Metanephros (tissue), 2 donors: ENCODE data around the genes MRPS5 and GPAT2.

- RAMPAGE, long total RNA: no peak
Measured at GRCh38 chr2:88668686-88669409, 22.6 kb upstream of the RPIA start.

GRCh38 chr2:88749688-88750823 is 58.6 kb downstream of the RPIA start:
- RAMPAGE, long total RNA: no peak

DNA sequence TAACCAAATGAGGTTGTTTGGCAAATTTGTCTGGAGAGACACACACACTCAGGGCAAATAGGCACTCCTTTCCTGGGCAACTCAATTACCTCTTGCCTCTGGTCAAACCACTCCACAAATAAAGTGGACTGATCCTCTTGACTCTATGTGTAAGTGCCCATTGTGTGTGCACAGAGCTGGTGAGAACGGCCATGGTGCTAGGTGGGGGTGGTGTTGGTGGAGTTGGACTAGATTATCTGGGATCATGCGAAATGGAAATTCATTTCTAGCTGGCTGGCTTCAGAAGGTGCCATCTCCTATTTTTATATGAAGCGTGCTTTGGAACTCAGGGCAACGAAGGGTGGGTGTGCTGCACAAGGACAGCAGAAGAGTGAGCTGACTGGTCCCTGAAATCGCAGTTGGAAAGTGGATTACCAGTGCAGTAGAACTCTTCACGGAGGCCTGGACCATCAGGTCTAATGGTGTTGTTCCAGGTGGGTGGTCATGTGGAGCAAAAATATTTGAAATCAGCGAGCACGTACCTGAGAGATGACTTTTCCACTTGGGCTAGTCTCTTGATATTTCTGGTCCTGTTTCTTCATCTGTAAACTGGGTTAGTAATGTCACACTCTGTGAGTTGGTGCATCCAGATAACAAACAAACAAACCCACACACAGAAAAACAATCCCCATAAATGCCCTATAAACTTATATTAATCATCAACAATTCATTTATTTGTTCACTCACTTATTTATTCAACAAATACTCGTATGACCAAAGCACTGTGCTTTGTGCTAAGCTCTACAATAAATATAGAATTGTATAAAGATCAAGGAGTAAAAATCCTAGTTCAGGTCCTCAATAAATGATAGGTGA is 150.0 kb downstream of the RPIA start:
- RAMPAGE, long total RNA: no peak

DNA sequence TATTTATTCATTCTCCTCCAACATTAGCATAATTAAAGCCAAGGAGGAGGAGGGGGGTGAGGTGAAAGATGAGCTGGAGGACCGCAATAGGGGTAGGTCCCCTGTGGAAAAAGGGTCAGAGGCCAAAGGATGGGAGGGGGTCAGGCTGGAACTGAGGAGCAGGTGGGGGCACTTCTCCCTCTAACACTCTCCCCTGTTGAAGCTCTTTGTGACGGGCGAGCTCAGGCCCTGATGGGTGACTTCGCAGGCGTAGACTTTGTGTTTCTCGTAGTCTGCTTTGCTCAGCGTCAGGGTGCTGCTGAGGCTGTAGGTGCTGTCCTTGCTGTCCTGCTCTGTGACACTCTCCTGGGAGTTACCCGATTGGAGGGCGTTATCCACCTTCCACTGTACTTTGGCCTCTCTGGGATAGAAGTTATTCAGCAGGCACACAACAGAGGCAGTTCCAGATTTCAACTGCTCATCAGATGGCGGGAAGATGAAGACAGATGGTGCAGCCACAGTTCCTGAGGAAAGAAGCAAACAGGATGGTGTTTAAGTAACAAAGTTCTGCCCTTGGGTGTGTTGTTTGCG is 165.8 kb downstream of the RPIA start:
- RAMPAGE, long total RNA: no peak

DNA sequence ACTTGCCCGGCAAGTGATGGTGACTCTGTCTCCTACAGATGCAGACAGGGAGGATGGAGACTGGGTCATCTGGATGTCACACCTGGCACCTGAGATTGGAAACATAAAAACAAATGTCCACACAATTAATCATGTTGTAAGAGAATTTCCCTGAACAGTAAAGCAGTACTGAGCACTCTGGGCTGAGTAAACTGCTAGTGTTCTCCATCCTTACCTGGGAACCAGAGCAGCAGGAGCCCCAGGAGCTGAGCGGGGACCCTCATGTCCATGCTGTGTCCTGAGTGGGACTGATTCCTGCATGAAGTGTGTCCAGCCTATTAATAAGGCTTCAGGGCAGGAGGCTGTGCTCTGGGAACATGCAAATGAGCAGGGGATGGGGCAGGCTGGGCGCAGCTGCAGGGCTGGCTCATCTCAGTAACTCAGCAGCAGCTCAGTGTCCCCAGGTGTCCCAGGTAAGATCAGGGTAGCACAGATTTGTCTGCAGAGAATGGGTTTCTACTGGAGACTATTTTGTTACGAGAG is 426.1 kb downstream of the RPIA start:
- RAMPAGE, long total RNA: no peak

- RAMPAGE, long total RNA: no peak
Measured at GRCh38 chr2:89585236-89586120, 894.0 kb downstream of the RPIA start.

- RAMPAGE, long total RNA: no peak
Measured at GRCh38 chr2:89838335-89838932, 1147.0 kb downstream of the RPIA start.

DNA sequence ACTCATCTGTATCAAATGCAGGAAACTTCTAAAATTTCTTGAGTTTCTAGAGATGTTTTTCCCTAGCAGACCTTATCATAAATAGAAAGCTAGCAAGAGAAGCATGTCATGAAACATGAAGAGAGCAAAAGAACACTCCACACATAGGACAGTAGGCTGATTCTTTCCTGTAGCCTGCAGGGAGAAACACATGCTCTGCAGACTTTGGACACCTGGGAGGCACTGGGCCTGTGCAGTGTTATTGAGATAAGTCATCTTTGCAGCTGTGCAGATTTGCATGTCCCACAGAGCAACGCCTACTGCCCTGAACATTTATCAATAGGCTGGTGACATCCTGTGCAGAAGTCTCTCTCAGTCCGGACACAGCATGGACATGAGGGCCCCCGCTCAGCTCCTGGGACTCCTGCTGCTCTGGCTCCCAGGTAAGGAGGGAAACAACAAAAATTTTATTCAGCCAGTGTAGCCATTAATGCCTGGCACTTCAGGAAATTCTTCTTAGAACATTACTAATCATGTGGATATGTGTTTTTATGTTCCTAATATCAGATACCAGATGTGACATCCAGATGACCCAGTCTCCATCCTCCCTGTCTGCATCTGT is 1277.1 kb downstream of the RPIA start:
- RAMPAGE, long total RNA: no peak

- RAMPAGE, long total RNA: start-site peak on the minus strand at chr2:91659923-91659991, 231 and 263 reads in 2 replicates
Measured at GRCh38 chr2:91659615-91660429, 2927.3 kb upstream of the AQP7B start.

DNA sequence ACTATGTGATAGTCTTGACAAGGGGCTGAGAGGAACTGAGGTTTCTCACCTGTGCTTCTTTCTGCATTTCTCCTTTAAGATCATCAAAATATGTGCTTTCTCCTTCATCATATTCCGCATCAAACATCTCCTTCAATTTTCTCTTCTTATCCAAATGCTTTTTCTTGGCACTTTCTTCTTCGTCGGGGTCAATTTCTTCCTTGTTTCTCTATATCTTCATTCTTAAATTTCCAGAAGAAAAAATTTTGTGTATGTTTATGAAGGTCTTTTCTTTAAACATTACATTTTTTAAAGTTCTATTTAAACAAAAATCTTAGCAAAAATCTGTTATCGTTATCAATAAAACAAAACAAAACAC is 384.8 kb upstream of the AQP7B start:
- RAMPAGE, long total RNA: no peak

GRCh38 chr2:94208151-94208712 is 378.9 kb upstream of the AQP7B start:
- RAMPAGE, long total RNA: no peak

- RAMPAGE, long total RNA: no peak
Measured at GRCh38 chr2:95007728-95008237, 17.7 kb upstream of the MAL start.

GRCh38 chr2:95075389-95075955 is 46.1 kb downstream of the MRPS5 start:
- RAMPAGE, long total RNA: no peak

DNA sequence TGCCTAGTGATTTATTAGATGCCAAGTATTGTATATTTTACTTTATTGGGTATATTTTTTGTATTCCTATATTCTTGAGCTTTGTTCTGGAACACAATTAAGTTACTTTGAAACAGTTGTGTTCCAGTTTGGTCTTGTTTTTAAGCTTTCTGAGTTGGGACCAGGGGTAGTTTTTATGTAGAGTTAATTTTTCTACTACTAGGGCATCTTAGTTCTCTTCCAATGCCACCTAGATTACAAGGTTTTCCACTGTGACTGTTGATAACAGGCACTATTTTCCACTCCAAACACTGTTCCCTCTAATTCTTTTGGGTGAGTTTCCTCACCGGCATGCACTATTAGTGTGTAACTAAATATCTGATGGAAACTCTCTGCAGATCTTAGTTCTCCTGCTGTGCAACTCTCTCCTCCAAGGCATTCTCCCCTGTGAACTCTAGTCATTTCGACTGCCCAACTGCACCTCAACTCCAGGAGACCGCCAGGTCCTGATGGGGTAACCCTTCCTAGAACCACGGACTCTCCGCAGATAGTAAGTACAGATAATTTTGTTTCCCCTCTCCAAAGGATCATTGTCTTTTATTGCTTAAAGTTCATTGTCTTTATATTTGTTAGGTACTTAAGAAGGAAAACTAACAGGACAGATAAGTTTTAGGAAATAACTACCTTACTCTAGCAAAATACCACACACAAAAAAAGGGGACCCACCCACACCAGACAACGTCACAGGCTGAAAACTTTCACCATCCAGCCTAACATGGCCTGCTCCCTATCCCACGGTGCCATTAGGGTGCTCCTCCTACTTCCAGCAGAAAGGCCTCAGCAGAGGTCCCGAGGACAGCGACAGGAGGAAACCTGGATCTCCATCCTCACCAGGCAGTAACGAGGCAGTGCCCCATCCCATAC is 36.5 kb downstream of the MRPS5 start:
- RAMPAGE, long total RNA: no peak

DNA sequence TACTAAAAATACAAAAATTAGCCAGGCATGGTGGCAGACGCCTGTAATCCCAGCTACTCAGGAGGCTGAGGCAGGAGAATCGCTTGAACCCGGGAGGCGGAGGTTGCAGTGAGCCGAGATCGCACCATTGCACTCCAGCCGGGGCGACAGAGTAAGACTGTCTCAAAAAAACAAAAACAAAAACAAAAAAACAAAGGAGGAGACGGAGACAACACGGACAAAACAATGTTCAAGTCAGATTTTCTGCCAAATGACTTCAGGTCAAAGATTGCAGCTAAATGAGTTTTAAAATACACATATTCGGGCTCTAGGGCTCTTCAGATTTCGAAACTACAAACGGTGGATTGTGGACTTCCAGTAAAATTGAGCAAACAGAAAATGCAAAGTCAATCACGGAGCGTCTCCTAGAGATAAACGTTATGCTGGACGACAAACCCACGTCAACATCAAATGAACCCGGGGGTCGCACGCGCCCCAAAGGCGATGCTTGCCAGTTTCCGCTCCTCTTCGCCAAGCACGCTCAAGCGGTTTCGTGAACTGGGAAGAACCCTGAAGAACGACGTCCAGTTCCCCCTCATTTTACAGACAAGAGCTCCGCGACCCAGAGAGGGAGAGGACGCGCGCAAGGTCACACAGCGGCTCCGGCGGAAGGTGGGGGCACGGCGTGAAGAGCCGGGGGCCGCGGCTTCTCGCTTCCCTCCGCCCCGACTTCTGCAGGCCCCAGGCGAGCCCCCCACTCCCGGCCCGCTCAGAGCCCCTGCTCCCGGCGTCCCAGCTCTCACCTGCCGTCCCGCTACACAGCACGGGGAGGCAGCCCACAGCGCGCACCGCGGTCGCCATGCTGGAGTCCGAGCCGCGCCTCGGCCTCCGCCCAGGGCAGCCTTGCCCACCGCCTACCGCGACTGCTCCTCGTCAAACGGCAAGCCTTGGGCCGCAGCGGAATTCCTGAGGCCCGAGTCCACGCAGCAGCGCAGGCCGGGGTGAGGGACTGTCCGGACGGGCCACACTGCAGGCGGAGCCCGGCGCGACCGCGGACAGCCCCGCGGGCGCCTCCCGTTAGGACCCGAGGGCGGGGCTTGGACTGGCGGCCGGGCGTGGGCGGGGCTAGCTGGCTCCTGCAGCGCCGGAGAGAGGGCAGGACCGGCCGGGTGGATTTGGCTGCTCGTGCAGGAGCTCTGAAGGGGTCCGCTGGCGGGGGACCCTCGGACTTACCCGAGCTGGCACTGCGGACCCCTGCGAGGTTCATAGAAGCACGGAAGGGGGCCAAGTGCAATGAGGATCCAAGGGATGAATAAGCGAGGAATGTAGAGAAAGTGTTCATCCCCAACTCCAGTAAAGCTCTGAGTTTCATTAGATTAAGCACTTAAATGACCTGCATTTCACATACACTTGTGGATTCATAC is at the start of gene MRPS5:
TSS of gene MRPS5 (minus strand) at position 857 of the 1,403 bp plus-strand sequence.
- RAMPAGE, long total RNA: start-site peak on the minus strand centred at position 843 of the sequence, 62 bp wide, 4,166 and 1,182 reads in 2 replicates

- RAMPAGE, long total RNA: no peak
Measured at GRCh38 chr2:95199752-95200125, 7.6 kb upstream of the ZNF892 start.

DNA sequence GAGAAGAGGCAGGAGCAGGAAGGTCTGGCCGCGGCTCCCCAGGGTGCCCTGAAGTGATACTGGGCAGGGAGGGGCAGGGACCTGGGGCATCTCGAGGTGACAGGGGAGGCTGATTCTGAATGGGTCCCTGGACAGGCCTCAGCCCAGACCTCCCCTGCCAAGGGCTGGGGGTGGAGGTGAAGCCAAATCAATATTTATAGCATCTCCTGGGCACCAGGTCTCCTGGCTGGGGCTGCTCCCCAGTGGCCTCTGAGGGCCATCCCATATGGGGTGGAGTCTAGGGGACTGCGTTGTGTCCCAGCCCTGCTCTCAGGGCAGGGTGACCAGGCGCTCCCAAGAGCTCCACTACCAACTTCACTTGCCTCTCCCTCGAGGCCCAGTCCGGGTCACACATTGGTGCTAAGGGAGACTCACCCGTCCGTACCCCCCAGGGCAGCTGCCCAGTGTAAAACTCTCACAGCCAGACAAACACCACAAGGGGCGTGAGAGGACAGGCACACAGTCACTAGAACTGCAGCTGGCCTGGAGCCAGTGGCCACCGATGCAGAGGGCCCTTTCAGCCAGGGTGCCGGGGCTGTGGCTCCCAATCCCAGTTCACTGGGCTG is 33.1 kb downstream of the KCNIP3 start:
- RAMPAGE, long total RNA: no peak

- RAMPAGE, long total RNA: no peak
Measured at GRCh38 chr2:95665619-95666375, 74.0 kb downstream of the TRIM43 start.

DNA sequence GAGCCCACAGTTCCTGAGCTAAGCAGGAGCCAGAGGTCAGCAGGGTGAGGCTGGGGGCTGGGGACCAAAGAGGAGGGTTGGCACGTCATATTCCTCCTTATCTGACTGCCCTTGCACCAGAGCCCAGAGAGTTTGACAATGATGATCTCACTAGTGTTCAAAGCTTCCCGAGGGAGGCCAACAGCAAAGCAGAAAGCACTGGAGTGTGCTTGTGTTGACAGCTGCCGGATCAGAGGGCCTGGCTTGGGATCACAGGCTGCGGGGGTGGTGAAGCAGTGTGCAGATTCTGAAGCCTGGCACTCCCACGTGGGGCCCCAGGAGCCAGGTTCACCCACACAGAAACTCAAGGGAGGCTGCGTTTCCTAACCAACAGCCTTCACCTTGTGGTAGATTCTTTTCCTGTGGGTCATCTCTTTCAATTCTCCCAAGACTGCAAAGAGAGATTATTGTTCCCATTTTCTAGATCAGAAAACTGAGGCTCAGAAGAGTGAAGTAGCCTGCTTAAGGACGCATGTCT is 89.8 kb downstream of the TRIM43 start:
- RAMPAGE, long total RNA: no peak

- RAMPAGE, long total RNA: no peak
Measured at GRCh38 chr2:96034865-96035223, at the start of gene GPAT2. Gene GPAT2, minus strand, starts transcription at chr2:96034916.